M059J (cell line): ENCODE measurements around the genes MTMR11 and PLEKHO1.

GRCh38 chr1:149605838-149606728, 22.4 kb downstream of the PPIAL4C start:
- RAMPAGE, long total RNA: no peak

- RAMPAGE, long total RNA: no peak
Observed at GRCh38 chr1:149810616-149811937, 1.1 kb downstream of the H2BC18 start.

GRCh38 chr1:149843338-149844476, 1.2 kb upstream of the H2AC18 start:
- RAMPAGE, long total RNA: no peak

DNA sequence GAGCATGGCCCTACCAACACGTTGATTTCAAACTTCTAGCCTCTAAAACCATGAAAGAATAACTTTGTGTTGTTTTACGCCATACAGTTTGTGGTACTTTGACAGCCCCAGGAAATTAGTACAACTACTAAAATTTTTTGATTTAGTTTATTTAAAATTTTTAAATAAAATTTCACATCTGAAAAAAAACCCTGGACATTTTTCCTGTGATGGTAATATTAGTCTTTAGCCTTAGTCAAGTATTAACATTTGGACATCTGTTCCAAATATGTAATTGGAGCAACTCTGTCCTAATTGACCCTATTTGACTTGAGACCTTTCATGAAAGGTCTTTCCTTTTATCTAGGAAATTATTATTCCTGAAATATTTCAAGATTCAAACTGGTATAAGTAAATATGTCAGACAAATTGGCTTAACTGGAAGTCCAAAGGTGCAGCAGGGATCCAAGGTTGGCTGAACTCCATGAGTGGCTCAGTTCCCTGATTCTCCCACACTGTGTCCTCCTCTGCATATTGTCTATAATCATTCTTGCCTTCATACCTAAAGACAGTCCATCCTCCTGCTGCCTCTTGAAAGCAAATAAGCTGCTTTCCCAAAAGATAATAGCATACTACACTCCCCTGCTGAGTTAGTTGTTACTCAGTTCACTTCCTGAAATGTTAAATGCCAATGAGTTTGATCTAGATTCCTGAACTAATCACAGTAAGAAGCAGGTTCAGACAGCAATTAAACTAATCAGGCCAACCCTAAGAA, 2.7 kb upstream of the H2AC19 start:
- RAMPAGE, long total RNA: no peak

DNA sequence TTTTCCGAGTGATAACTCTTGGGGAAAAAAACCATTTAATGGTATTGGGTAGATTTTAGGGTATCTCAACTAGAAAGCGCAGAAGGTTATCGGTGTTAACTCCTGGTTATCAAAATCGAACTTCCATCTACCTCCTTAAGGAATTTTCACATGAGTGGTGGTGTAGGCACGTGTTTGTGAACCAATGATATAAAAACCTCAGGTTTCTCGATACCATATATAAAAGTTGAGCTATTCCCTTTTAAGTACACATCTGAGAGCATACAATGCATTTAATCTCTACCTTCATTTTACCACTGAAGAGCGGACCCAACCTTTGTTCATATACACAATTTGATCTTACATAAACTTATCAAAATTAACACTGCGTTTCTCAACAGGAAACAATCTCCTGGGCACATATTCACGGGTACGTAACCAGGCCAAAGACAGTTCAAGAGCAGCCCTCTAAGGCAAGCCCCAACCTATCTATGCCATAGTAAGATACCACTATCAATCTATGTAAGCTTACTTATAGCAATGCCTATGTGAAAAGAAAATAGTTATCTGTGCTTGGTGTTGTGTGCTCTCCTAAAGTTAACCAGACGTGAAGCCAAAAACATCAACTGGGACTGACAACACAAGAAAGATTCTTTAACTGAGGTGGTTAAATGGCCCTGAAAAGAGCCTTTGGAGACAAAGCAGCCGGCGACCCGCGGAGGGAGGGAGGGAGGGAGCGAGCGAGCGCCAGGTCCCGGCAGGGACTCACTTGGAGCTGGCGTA, 1.0 kb upstream of the H2AC19 start:
- RAMPAGE, long total RNA: no peak

- RAMPAGE, long total RNA: no peak
Observed at GRCh38 chr1:149913605-149914147, 4.0 kb downstream of the SV2A start.

DNA sequence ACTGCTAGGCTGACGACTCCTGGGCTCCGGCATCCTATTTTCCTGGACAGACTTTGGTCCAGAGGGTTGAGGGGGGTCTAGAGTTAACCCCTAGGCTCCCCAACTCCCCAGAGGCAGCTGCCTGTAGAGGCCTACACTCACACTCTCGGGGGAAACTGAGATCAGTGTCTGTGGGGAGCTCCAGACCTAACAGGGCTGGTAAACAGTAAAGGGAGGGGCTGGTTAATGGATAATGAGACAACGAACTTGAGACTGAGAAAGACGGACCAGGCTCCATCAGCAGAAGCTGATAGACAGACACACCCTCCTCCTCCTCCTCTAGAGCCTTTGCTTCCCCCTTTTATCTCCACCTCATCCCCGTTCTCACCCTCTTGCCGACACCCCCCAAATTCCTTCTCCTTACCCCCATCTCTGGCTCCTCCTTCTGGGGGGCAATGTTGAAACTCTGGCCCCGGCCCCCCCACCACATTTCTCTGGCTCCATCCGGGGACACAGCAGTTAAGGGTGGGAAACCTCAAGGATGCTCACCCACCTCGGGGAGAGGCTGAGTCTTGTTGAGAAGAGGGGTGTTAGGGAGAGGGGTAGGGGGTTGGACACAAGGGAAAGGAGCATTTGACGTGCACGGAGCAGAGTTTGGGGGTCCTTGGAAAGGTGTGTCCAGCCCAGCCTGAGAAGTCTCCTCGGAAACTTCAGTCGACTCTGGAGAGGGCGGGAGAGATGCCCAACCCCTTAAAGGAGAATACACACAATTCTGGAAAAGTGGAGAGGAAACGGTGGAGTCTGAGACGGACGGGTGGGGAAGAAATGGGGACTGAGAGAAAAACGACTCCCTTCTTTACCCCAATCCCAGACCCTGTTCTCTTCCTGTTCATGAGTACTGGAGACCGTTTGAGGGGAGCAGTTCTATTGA, at the start of gene MTMR11:
MTMR11 (minus strand) TSS at position 701 of the 910 bp plus-strand sequence.
- RAMPAGE, long total RNA: no peak

- RAMPAGE, long total RNA: no peak
Observed at GRCh38 chr1:149967244-149967634, 30.6 kb upstream of the MTMR11 start.

GRCh38 chr1:149995122-149995525, 15.4 kb downstream of the OTUD7B start:
- RAMPAGE, long total RNA: no peak

DNA sequence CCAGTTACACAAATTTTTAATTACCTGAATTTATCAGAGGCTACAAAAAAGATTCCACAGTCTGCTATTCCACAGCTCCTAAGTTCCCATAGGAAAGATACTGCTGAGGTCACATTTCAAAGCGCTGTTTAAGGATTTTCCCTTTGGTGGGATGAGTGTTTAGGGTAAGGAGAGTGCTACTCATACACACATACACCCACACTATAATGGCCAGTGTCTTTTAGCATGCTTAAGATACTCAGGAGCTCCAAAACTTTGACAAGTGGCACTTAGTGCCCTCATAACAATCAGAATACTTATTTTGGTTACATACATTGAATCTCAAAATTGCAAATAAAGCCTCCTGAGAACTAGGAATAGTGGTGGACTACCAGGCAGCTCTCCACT, 2.8 kb downstream of the OTUD7B start:
- RAMPAGE, long total RNA: no peak

DNA sequence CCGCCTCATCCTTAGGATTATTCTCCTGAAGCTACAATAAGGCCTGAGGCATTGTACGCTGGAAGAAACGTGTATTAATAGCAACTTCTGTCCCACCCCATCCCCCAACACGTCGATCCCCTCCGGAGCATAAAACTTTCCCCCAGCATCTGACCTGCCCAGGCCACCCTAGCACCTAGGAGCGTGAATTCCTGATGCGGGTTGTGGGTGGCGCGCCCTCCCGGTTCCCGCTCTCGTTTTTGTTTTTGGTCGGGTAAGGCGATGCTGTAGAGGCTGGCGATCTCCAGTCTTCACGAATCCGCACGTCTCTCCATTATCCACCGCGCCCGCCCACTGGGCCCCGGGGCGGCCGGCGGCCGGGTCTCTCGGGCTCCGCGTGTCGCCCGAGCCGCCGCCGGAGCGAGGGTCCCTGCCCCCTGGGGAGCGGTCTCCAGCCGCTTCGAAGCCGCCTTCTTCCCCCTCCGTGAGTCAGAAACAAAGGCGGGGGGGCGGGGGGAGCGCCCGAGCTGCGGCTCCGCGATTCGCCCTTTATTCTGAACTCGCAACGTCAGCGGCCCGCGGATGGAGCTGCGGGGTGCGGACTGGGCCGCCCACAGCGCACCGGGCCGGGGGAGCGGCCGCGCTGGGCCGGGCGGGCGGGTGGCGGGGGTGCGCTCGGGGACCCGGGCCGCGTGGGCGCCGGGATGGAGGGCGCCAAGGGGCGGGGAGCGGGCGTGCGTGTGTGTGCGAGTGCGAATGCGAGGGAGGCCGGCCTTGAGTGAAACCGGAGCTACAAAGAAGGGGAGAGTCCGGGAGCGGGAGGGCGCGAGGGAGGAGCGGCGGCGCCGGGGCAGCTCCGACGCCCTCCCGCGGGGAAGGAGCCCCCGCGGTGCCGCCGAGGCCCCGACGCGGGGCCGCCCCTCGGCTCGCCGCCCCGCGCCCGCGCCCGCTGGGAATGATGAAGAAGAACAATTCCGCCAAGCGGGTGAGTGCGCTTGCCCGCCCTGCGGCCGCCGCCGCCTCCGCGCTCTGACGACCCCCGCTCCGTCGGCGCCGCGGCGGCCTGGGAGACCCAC, at the start of gene PLEKHO1:
PLEKHO1 (plus strand) TSS at position 593 of the 1,055 bp plus-strand sequence.
- RAMPAGE, long total RNA: no peak

DNA sequence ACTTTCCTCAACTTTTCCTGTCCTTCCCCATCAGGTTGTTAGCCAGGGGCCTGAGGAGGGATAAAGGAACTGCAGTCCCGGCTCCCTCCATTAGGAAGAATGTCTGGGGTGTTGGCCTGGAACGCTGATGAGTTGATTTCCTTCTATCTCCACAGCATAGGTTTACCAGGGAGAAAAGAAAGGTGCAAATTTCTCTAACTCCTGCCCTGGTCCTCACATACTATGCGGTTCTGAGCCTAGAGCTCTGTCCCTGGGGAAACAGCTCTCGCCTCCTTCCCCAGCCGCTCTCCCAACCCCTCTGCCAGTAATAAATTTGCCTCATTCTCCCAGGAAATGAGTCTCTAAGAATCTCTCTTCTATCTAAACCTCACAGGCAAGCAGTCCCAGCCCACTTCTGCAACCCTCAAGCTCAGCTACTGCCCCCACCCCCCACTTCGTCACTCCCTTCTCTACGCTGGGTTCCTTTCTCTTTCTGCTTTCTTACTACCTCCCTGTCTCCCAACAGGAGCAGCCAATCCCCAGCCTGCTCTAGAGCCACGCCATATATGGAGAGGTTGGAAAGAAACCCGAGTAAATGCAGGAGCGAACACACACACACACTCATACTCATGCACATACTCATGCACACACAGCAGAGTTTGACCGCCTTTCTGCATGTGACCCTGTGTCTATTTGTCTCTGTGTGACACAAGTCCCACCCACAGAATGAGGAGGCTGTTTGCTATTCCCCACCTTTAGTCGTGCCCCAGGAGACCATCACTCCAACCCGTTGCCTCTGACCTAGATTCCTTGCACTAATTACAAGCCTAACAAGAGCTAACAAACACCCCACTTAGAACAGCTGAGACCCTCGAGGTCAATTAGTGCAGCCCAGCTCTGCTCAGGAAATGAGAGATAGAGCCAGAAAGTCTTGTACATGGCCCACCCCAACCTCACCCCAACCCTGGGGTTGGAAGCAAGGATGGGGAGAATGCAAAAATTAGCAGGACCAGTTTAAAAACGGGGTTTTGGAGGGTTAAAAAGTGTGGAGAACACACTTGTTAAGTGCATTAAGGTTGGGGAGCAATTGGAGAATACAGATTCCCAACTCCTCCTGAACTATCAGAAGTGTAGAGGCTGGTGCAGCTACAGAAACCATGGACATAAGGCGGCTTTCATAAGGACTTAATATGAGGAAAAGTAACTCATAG, 13.5 kb downstream of the PLEKHO1 start:
- RAMPAGE, long total RNA: no peak

GRCh38 chr1:150273018-150273799, 619 bp downstream of the C1orf54 start:
- RAMPAGE, long total RNA: no peak

DNA sequence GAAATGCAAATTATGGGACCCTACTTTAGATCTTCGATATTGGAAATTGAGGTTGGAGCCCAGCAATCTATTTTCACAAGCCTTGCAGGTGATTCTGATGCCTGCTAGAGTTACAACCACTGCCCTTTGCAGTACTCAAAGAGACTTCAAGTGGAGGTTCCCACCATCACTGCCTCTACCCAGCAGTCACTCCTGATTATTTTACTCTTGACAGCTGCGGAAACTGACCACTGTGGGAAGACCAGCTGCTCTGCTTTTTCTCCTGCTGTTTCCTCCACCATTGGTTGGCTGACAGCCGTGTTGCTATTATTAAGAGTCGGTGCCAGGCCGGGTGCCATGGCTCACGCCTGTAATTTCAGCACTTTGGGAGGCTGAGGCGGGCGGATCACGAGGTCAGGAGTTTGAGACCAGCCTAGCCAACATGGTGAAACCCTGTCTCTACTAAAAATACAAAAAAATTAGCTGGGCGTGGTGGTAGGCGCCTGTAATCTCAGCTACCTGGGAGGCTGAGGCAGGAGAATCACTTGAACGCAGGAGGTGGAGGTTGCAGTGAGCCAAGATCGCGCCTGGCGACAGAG, 11.2 kb upstream of the PRPF3 start:
- RAMPAGE, long total RNA: no peak

- RAMPAGE, long total RNA: no peak
Observed at GRCh38 chr1:150509044-150509425, 1.1 kb downstream of the ECM1 start.

DNA sequence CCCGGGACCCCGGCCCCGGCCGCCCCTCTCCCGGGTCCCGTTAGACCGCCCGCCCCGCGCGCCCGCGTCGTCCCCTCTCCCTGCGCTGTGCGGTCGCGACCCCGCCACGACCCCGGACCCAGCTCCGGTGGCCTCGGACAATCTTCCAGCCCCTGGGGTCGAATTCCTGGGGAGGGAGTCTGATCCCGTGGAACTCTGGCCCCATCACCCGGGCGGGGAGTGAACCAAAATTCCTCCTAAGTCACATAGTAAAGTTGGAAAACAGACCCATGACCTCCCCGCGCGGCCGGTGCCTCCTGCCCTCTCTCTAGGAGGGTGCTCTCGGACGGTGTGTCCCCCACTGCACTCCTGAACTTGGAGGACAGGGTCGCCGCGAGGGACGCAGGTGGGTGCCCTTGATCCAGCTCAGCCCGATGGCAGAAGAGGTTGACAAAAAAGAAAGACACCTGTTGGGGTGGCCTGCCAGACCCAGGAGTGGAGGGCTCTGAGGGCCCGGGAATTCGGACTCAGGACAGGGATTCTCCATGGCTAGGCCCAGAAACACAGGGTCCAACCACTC, 382 bp downstream of the ADAMTSL4 start:
- RAMPAGE, long total RNA: no peak

- RAMPAGE, long total RNA: no peak
Observed at GRCh38 chr1:150615445-150616325, 13.7 kb downstream of the ENSA start.

- RAMPAGE, long total RNA: no peak
Observed at GRCh38 chr1:150627636-150628546, 1.5 kb downstream of the ENSA start.

DNA sequence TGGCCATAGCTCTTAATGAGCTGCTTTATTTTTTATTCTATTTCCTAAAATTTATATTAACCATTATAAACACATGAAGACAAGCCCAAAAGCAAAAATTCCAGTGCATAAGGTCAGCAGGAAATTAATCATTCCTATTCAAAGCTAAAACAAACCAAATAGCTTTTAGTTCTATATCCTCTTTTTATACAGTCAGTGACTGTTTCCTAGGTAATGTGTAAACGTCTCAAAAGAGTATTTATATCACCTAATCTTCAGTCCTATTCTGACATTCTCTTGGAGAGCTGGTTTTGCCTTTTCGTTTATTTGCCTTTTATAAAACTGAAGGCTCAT, 4.2 kb downstream of the GOLPH3L start:
- RAMPAGE, long total RNA: no peak

DNA sequence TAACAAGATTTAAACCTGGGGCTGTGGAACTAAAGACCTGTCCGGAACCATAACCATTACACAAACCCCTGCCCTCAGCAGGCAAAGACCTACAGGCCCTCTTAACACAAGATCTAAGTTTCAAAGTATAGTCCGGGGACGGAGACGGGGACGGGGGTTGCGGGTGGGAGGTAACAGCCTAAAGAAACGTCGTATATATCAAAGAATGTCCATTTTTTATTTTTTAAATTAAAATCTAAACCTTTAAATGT, 635 bp downstream of the ARNT start:
- RAMPAGE, long total RNA: no peak